Neural progenitor cell (in vitro differentiated cells): ENCODE data around the gene ZDHHC23.

DNA sequence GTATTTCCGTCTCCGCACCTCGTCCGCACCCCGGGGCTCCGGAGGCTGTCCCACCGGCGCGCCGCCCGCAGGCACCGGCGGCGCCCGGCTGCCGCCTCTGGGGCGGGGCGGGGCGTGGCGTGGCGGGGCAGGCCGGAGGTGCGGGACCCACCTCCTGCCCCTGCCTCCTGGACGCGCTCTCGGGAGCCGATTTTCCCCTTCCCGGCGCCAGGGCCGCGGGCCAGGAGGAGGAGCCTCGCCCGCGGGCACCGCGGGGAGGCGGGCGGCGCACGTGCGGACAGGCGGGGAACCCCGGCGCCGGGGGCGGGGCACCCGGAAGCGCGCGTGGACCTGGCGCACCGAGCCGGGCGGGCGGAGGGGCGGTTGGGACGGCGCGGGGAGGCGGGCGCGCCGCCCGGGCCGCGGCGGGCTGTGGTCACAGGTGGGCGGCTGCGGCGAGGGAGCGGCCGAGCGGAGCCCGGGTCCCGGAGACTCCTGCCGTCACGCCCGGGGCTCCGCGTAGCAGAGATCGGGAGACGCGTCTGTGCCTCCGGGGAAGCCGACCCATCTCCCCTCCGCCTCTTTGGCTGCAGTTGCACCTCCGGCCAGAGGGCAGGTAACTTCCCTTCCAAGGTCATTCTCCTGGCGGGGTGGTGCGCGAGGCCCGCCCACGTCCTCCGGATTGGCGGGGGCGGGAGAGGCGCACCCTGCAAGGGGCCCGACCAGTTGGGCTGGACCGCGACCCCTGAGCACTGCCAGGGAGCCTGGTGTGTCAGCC, at the start of gene ZDHHC23:
ZDHHC23 (plus strand) TSS at position 418 of the 757 bp plus-strand sequence.
- RAMPAGE, long total RNA: no peak

GRCh38 chr3:114070574-114070958, 14.0 kb downstream of the QTRT2 start:
- RAMPAGE, long total RNA: no peak

DNA sequence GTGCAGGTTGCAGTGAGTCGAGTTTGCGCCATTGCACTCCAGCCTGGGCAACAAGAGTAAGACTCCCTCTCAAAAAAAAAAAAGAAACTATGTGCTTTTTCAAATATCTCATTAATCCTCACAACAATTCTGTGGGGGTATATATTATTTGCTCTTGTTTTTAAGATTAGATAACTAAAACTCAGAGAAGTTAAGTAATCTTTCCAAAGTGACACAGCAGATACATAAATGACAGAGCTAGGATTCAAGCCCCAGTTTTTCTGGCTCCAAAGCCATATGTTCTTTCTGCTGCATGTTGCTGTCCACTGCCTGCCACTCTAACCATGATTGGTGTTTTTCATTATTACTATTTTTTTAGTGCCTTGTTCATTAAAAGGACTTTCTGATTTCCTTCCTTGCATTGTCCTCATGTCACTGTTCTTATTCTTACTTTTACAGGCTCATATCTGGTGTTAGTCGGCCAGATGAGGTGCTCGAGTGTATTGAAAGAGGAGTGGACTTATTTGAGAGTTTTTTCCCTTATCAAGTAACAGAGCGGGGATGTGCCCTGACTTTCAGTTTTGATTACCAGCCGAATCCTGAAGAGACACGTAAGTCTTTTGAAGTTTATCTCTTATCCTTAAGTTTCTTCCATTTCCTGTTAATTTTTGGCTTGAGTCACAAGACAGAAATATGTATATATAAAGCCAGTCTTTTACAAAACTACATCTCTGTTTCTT, 23.1 kb downstream of the QTRT2 start:
- RAMPAGE, long total RNA: no peak

DNA sequence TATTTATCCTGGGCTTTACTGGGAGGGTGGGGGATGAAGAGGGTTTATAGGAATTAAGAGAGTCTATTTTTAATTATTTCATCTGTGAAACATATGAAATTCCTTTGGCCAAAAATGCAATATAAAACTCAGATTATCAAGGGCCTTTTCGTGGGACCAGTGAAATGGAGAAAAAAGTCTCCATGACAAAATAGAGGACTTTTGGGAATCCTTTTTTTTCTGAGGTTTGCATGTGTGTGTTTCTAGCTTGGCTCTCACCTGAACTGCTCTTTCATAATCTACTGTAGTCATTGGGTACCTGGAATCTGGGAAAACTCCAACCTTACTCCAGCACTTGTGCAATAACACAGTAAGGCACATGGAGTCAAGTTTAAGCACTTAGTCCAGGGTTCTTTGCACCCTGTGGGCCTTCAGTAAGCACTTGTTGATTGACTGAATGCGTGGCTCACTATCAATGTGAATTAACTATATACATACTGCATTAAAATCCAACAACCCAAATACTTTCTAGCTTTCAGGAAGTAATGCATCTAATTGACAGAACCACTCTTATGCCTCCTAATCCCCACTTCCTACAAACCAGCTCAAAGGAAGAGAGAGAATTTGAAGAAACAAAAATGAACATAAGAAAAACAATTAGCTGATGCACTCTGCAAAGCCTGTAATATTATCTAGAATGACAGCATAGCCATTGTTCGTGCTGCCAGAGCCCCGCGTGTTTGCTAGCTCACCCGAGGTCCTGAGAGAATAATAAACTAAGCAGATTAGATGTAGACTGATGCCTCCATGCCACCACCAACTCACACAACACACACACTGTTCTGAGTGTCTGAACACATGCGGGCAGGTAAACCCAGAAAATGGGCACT, 299.4 kb downstream of the ZBTB20 start:
- RAMPAGE, long total RNA: no peak

GRCh38 chr3:114892045-114892602, 255.0 kb downstream of the ZBTB20 start:
- RAMPAGE, long total RNA: no peak

GRCh38 chr3:114991868-114992392, 155.2 kb downstream of the ZBTB20 start:
- RAMPAGE, long total RNA: no peak

GRCh38 chr3:115007912-115008688, 139.0 kb downstream of the ZBTB20 start:
- RAMPAGE, long total RNA: no peak

DNA sequence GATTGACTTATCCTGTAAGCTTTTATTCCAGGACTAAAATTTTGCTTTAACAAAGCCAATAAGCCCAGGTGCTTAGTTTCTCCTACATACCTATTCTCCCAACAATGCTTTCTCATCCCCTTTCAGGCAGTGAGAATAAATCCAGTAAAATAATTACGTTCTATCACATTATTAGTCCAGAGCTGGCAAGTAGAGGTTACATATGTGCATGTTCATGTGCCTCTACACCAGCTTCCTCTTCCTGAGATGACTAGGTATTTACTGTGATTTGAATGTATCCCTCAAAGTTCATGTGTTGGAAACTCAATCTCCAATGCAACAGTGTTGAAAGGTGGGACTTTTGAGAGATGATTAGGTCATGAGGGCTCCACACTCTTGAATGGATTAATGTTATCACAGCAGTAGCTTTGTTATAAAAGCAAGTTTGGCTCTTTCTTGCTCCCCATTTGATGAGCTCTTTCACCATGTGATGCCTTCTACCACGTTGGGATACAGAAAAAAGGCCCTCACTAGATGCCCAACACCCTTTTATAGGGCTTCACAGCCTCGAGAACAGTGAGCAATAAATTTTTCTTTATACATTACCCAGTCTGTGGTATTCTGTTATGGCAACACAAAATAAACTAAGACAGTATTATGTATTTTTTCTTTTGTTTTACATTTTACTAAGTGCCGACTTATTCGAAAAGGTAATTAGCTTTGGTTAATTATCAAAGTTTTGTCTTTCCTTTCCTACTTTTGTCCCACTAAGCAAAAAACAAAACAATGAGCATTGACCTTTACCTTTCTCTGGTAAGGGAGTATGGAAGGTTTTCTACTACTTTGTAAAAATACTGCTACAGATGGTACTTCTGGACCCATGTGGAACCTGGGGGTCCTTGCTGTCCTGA, 137.5 kb downstream of the ZBTB20 start:
- RAMPAGE, long total RNA: no peak

GRCh38 chr3:115072442-115073131, 74.5 kb downstream of the ZBTB20 start:
- RAMPAGE, long total RNA: no peak

DNA sequence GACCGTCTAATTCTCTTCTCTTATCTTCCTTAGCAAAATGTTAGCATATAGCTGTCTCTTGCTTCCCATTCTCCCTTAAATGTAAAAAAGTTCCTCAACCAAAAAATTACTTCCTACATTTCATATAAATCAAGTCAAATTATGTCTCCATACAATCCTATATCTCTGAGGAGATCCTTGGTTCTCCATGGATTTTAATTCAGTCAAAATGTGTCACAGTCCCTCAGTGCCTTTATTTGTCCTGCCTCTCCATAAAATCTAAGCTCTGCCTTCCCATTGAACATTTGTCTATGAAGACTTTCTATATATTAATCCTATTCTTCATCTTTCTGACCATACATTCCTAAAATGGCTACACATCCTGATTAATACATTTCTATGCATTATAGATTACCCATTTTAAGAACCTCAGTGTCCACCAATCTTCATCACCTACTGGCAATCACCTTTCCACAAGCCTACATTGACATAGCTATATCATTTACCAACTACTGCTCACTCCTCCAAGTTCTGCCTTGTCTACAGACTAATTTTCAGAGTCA, 24.6 kb downstream of the ZBTB20 start:
- RAMPAGE, long total RNA: no peak

- RAMPAGE, long total RNA: no peak
These were observed 160.7 kb downstream of the GAP43 start for GRCh38 chr3:115783657-115784812.

GRCh38 chr3:116410577-116411026, 34.7 kb downstream of the LSAMP start:
- RAMPAGE, long total RNA: no peak

GRCh38 chr3:117217899-117218098, 772.5 kb upstream of the LSAMP start:
- RAMPAGE, long total RNA: no peak

GRCh38 chr3:118577271-118577672, 457.4 kb downstream of the IGSF11 start:
- RAMPAGE, long total RNA: no peak

DNA sequence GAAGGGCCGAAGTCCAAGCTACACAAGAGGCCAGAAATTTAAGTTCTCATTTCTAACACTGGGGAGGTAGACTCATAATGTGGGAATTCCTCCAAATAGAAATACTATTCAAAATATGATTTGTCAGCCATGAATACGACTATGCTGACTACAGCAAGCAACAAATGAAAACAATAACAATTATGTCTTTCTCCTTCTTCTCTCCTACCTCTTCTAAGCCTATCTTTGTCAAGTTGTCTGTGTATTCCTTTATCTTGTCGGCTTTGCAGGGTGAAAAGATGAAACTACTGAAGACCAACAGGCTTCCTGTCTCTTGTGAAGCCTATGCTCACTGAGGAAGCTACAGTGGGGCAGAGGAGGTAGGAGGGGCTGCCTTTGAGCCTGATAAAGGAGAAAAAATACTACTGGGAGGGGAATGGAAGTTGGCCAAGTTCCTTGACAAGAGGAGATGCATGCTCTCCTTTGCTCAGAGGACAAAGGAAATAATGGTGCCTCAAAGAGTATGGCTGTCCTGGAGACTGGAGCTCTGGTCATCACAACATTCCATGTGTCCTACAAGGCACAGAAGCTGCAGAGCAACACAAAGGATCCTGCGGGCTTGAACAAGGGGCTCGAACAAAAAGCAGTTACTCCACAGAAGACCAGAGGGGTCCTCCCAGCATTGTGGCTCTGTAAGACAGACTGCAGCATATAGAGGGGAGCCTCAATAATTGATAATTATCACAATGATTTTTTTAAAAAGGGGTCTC, 92.0 kb downstream of the IGSF11 start:
- RAMPAGE, long total RNA: no peak

- RAMPAGE, long total RNA: no peak
These were observed 61.7 kb downstream of the IGSF11 start for GRCh38 chr3:118972997-118973211.

DNA sequence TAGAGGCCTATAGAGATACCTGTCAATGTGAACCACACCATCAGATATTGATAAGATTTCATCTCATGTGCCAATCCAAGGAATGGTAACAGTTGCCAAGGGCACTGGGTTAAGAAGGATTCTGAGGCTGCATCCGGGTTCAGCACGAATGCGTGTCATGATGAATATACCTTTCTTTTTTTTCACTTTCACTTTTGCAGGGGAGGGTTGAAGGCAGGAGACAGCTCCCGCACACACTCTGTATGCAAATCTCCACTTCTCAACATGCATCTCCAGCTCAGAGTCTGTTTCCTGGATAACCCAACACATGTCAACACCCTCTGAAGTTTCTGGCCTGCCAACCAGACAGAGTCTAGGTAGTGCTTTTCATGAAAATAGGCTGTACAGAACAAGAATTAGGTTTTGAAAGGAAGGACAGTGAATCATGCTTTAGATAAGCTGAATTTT, 21.6 kb downstream of the B4GALT4 start:
- RAMPAGE, long total RNA: no peak

DNA sequence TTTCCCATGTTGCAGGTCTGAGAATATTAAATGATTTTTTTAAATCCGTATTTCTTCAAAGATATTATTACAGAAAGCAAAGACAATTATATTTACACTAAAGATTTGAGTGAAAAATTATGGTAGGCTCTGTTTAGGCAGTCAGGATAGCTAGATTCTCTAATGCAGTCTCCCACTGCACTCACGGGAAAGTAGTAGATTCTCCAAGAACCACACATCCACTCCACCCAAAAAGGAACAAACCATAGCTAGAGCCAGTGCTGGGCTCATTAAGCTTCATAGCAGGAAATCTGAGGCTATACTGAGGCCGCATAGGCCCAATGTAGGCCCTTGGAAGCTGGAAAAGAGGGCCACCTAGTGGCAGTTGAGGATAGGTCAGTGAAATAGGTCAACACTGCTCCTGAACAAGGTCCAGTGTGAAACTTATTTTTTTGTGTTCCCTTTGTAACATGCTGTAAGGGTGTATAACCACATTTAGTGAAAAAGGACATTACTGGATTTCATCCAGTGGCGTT, 688 bp upstream of the B4GALT4 start:
- RAMPAGE, long total RNA: no peak

GRCh38 chr3:119349175-119350058, 55.2 kb downstream of the ARHGAP31 start:
- RAMPAGE, long total RNA: no peak

GRCh38 chr3:119418397-119418614, 45.1 kb downstream of the TMEM39A start:
- RAMPAGE, long total RNA: no peak